T-cell (primary cell): ENCODE data around the genes TNFRSF13B and RAI1.

DNA sequence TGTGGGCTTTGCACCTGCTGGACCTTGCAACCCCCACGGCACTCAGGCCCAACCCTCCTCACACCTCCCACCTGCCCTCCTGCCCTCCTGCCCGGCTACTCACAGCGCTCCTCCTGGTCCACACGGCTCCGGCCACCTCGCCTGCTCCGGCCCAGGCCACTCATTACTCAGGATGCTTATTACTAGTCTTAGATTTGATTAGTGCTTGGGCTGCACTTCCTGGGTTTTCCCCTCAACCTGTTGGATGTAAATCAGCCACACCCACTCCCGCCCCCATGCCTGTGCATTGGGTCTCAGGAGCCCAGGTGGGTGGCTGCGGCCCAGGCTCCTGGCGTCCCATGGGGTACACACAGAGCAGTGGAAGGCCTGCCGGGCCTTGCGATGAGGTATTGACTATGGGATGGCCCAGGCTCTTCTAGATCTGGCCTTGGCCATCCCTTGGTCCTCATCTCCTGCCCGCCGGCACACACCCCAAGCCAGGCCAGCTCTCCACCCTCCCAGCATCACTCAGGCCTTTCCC lies at the start of gene TNFRSF13B:
Gene TNFRSF13B (minus strand): TSS at position 207 of the 520 bp plus-strand sequence.
- PRO-cap, 7 experiments: peak in 1 of 7 experiments; most common plus-strand start position 357 of the sequence (in 1); most common minus-strand start position 181 of the sequence (in 1)

DNA sequence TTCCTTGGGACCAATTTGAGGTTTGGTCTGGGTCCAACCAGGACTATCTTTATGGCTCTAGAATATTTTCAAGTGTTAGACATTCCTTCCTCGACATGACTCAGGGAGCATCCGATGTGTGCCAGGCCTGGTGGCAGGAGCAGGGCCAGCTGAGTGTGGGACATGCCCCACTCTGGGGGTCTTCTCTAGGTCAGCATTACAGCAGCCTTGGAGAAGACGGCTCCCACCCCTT lies 31.2 kb upstream of the MPRIP start:
- PRO-cap, 7 experiments: no peak in any of the 7 experiments

- PRO-cap, 7 experiments: no peak in any of the 7 experiments
These were observed 13.1 kb upstream of the MPRIP start for GRCh38 chr17:17029064-17029574.

DNA sequence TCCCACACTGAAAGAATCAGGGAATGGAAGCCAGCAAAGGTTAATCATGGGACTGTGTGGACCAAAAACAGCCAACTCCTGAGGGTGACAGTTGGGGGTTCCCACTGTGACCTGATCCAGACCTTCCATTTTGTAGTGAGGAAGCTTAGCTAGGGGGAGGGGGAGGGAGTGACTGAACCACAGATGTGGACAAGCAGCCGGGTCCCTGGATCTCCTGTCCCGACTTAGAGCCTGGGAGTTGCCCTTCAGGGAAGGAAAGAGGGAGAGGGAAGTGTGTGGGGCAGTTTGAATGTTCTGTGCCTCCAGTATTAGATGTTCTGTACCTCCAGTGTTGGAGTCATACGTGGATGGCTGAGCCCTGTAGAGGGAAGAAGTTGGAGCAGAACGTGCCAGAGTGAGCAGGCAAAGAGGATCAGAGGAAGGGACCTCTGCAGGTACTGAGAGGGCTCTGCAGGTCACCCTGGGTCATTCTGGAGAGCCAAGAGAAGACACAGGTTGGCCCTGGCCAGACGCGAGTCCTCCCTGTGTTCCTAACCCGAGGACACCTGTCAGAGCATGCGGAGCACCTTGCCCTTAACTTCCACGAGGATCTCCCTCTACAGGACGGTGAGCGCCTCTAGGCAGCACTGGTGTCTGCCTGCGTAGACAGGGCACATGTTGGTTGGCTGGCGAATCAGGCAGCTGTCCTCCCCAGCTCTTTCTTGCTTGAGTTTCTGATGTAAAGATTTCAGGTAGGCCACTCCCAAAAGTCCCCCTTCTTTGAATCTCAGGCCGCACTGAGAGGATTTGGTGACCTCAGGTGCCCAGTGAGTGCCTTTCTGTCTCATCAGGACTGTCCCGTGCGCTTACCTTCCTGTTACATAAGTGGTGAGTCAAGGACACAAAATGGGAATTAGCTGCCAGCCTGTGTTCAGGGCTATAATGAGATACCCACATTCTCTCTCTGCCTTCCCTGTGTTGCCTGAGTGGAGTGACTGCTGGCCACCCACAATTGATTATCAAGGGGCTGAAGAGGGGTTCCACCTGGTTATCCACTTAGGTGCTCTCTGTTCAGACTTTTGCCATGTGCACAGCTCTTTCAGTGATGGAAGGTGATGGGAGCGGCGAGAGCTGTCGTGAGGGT lies 45.2 kb downstream of the MPRIP start:
- PRO-cap, 7 experiments: no peak in any of the 7 experiments

DNA sequence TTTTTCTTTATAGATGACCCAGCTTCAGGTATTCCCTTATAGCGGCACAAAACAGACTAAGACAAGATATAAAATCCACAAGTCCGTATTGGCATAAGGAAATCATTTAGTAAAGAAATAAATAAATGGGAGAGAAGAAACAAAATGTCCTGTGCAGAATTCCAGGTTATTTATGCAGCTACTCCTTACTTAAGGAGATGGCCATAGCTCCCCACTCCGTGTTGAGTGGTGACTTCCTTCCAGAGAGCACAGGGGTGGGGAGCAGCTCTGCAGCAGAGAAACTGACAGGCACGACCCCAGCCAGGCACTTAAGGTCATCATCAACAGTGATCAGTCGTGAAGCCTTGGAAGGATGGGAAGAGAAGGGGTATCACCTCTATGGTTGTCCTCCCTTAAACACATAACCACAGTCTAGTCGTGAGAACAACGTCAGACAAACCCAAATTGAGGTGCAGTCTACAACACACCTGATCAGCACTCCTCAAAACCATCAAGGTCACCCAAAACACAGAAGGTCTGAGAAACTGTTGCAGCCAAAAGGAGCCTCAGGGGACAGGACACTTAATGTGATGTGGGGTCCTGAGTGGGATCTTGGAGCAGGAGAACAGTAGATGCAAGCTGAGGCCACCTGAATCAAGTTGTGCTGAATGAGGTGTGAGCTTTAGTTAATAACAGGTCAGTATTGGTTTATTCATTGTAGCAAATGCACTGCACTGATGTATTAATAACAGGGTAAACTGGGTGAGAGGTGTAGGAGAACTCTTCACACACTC lies 68.2 kb downstream of the MPRIP start:
- PRO-cap, 7 experiments: no peak in any of the 7 experiments

- PRO-cap, 7 experiments: peak in 3 of 7 experiments; most common plus-strand start chr17:17182277 (in 3); most common minus-strand start chr17:17182161 (in 3)
These were observed 24.0 kb downstream of the PLD6 start for GRCh38 chr17:17182087-17182628.

DNA sequence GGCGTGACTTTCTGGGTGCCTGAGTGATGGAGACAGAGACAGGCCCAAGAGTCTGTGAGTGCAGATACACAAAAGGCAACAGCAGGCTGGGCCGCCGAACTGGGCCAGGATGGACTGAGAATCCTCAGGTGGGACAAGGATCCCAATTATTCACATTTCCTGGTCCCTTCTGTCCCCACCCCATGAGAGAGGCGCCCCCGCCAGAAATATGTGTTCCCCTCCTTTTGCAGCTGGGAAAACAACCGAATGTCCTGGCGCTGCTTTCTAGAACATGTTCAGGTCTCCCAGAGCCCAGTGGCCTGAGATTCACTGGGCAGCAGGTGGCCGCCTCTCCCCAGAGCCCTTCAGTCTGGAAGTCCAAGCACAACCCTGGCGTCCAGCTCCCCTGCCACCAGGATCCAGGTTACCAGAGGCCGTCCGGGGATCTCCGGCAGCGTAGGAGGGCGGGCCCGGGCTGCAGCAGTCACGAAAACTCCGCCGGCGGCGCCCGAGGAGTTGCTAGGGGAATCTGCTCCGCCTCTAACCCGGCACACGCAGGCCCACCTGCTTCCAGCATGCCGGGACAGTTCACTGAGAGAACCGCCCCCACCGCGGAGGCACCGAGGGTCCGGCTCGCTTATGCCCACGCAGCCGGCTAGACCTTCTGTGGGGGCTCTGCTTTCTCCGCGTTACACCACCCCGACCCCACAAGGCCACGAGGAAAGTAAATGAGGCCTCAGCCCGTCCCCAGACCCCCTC lies 920 bp downstream of the PLD6 start:
- PRO-cap, 7 experiments: peak in 5 of 7 experiments; most common plus-strand start position 530 of the sequence (in 3); most common minus-strand start position 405 of the sequence (in 3)

DNA sequence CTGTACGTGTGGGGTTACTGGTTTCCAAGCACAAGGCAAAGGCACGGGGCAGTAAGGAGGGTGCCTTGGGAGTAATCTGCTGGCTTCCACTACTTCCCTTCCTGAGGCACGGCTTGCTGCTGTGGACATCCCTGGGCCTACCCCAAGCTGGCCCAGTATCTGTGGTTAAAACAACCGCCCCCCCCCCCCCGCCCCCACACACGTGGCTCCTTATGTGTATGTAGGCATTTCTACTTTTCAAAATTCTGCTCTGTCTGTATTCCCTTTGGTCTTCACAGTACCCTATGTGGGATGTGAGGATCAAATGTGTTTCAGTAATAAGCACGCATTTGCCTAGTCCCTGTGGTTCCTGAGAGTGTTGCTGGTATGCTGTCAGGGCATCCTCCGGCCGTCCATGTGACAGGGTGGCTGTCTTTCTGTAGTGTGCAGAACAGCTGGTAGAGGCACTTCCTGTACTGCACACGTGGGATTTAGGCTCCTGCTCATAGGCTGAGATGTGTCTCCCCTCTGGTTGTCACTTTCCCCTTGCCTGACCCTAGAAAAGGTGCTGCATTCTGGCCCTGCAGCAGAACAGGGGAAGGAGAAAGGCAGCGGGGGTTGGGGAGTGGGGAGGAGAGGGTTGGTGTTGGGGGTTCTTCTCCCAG lies 2.2 kb downstream of the NT5M start:
- PRO-cap, 7 experiments: peak in 5 of 7 experiments; most common plus-strand start position 514 of the sequence (in 2); most common minus-strand start position 398 of the sequence (in 5)

DNA sequence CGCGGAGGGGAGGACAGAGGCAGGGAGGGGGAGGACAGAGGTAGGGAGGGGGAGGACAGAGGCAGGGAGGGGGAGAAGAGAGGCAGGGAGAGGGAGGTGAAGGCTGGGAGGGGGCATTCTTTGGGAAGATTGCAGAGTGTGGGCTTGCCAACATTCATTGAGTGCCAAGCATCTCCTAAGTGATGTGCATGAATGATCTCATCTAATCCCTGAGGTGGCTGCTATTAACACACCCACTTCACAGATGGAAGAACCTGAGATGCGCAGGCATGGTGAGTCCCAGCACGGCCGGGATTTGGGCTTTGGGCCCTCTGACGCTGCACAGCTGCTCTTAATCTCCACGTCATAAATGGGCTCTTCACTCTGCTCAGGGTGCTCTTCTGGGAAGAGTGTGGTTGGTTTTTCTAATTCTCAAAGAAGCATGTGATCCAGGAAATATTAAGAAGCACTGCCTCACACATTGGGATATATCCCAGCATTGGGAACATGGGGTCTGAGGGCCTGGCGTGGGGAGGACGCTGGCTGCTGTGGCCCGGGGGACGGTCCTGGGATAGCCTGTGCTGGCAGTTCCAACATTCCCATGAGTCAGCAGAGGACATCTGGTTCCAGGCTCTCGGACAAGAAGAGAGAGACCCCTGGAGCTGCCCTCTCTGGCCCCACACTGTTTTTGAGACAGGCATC lies 58.5 kb downstream of the NT5M start:
- PRO-cap, 7 experiments: no peak in any of the 7 experiments

- PRO-cap, 7 experiments: no peak in any of the 7 experiments
These were observed 83.0 kb downstream of the NT5M start for GRCh38 chr17:17386075-17386574.

DNA sequence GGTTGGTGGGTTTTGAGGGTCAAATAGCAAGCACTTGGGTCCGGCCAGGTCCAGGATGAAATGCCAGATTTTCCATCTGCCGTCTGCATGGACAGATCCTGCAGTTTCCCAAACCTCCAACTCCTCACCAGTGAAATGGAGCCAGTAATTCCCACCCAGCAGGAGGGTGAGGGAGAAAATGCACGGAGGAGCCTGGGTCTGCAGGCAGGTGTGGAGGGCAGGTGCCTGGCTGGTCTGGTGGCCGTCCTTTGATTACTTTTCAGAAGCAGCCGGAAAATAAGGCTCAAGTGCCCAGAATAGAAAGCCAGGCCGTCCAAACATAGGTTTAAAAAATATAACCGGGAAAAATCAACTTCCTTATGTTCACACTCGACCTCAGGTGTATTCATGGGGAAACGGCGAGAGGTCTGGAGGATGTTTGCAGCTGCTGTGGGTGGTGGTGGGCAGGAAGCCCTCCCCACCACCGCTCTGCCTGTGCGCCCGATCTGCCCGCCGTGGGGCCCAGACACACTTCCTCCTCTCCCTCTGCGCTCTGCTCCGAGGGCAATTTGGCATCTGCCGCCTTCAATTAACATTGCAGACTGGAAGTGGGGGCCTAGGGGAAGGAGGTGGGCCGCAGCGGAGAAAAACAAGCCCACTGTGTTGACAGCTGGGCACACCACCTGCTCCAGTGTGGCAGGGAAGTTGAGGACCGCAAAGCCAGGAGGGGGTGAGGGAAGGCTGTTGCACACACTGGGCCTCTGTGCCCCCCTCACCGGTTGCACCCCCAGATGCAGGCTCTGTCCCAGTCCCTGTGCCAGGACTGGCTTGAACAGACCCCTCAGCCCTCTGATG lies 73.1 kb upstream of the MED9 start:
- PRO-cap, 7 experiments: peak in 4 of 7 experiments; most common plus-strand start position 577 of the sequence (in 3); most common minus-strand start position 409 of the sequence (in 1)

- PRO-cap, 7 experiments: no peak in any of the 7 experiments
These were observed 70.7 kb upstream of the MED9 start for GRCh38 chr17:17406040-17406603.

GRCh38 chr17:17517710-17518400 lies 21.7 kb upstream of the RASD1 start:
- PRO-cap, 7 experiments: no peak in any of the 7 experiments

GRCh38 chr17:17560966-17561405 lies 30.5 kb downstream of the PEMT start:
- PRO-cap, 7 experiments: no peak in any of the 7 experiments

- PRO-cap, 7 experiments: no peak in any of the 7 experiments
These were observed 9.3 kb downstream of the PEMT start for GRCh38 chr17:17582227-17582672.

GRCh38 chr17:17681055-17681687 lies at the start of gene RAI1:
Gene RAI1 (plus strand): TSS chr17:17681458.
- PRO-cap, 7 experiments: peak in 3 of 7 experiments; most common plus-strand start chr17:17681458 (in 1); most common minus-strand start chr17:17681557 (in 1)

- PRO-cap, 7 experiments: no peak in any of the 7 experiments
These were observed 10.3 kb downstream of the RAI1 start for GRCh38 chr17:17691128-17692480.

DNA sequence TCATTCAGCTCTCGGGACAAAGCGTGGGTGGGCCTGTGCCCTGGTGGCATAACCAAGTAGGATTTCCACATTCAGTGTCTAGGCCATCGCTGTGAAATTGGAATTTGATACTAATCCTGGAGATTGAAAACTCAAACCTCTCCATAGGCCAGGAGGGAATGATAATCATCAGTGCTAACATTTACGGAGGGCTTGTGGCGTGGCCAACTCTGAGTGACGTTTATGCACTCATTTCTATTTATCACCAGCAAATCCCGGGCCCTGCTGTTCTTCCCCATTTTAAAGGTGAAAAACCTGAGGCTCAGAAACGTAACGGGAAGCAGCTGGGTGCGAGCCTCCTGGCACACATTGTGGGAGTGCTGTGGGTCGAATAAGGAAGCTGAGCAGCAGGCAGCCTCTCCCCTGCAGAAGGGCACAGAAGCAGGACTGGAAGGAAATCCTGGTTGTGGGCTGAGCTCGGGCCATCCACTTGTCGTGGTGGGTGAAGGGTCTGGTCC lies 33.1 kb downstream of the RAI1 start:
- PRO-cap, 7 experiments: no peak in any of the 7 experiments

DNA sequence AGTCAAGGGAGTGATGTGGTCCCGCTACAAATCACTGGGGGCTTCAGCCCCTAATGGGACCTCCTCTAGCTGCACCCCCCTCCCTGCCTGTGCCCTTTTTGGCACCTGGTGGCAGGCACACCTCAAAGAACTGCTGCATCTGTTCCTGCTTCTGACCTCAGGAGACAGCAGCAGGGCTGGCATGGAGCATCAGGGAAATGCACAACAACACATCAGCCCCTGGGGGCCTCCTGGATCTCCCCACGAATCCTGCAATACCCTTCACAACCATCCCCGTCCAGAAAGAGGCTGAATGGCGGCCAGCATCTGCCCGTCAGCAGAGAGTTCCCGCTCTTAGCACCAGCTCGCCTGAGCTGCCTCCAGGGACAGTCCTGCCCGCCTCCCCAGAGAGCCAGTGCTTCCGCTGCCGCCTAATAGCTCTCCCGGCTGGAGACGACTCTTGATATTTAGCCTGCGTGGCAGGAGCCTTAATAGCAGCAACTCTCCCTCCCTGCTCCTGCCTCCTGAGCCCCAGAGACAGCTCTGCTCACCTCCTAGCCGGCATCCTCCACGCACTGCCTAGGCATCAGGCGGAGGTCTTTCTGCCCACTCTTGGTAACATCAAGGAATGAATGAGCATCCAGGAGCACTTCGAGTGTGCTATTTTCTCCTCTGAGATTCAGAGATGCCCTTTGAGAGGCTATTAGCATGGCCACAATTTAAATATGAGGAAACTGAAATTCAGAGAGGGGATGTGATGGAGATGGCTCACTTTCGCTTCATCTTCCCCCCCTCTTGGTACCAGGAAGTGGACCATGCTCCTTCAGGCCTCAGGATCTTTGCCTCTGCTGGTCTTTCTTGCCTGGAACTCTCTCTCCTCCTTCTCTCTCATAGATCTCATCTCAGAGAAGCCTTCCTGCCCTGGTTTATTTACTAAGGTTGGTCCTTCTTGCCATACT lies 67.8 kb downstream of the RAI1 start:
- PRO-cap, 7 experiments: no peak in any of the 7 experiments

DNA sequence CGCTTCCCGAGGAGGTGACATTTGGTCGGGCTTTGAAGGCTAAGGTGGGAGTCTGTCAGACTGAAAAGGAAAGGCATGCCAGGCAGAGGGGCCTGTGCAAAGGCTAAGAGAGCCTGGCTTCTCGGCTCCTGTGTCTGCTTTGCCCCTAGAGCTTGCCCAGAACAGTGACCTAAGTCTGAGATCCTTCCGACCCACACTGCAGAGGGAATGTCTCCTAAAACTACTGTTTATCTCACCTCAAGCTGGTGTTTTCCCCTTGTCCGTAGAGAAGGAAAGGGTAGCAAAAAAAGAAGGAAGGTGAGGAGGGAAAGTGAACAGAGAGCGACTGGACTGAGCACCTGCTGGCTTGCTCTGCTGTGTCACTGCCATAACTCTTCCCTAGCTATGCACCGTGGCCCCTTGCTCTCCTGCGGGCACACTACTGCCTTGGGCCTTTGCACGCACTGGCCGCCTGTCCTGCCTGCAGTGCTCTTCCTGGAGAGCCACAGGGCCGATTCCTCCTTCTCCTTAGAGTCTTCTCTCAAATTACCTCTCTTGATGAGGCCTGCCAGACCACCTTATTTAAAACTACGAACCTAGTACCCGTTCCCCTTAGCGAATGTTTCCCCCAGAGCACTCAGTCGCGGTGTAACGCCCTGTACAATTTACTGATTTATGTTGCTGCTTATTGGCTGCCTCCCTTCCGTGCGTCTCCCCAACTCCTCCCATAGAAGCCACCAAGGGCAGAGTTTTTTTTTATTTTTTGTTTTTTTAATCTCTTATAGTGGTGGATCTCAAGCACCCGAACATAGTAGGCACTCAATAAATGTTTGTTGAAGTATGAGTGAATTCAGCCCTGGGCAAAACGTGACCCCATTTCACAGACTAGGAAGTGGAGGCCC lies 70.2 kb downstream of the RAI1 start:
- PRO-cap, 7 experiments: peak in 7 of 7 experiments; most common plus-strand start position 788 of the sequence (in 5); most common minus-strand start position 629 of the sequence (in 6)